Vein endothelial cell (primary cell): ENCODE measurements around a stretch of chr12.

DNA sequence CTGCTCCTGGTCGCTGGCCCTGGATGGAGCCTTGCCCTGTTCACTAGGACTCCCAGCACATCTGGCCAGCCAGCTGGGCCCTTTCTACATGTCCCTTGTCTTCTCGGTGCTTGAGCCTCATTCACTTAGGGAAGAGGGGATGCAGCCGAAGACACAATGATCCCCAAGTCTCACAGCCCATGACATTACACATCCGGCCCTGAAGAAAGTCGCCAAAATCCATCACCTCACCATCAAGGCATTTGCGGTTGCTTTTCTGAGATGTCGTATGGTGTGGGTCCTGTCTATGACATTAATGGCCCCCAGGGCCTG, 19.0 kb downstream of the TSPAN11 start:
- CAGE, long polyA plus RNA: no peak

GRCh38 chr12:31311316-31311757, 14.6 kb downstream of the SINHCAF start:
- CAGE, long polyA plus RNA: no peak

GRCh38 chr12:31323470-31324531, 2.1 kb downstream of the SINHCAF start:
- CAGE, long polyA plus RNA: start-site peak on the minus strand at chr12:31324100-31324214, 25 and 20 reads in 2 replicates

DNA sequence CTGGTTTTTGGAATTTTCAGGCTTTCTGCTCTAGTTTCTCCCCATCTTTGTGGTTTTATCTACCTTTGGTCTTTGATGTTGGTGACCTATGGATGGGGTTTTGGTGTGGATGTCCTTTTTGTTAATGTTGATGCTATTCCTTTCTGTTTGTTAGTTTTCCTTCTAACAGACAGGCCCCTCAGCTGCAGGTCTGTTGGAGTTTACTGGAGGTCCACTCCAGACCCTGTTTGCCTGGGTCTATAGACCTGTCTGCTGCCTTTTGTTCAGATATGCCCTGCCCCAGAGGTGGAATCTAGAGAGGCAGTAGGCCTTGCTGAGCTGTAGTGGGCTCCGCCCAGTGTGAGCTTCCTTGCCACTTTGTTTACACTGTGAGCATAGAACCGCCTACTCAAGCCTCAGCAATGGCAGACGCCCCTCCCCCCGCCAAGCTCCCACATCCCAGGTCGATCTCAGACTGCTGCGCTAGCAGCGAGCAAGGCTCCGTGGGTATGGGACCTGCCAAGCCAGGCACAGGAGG, 10.3 kb downstream of the AMN1 start:
- CAGE, long polyA plus RNA: no peak

DNA sequence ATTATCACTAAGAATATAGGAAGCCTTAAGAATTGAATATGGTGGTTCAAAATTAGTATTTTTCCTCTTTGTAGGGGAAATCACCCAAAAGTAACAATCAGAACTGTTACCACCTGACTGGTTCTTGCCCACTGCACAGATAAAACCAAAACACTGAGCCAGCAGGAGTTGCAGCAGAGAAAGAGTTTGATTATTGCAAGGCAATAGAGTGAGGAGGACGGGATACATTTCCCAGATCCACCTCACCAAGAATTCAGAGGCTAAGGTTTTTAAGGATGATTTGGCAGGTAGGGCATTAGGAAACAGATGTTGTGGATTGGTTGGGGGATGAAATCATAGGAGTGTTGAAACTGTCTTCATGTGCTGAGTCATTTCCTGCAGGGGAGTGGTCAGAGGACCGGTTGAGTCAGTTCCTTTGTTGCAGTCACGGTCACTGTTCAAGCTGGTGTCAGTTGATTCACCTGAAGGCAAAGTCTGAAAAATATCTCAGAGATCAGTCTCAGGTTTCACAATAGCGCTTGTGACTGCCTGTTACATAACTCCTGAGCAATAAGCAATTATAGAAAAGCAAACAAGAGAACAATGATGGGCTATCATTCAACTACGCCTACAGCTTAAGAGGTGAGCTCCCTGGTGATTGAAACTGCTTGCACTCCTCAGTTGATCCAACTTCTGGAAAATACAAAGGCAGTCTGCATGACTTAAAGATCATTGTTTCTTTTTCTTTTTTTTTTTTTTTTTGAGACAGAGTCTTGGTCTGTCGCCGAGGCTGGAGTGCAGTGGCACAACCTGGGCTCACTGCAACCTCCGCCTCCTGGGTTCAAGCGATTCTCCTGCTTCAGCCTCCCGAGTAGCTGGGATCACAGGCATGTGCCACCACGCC, 20.4 kb upstream of the AMN1 start:
- CAGE, long polyA plus RNA: no peak

DNA sequence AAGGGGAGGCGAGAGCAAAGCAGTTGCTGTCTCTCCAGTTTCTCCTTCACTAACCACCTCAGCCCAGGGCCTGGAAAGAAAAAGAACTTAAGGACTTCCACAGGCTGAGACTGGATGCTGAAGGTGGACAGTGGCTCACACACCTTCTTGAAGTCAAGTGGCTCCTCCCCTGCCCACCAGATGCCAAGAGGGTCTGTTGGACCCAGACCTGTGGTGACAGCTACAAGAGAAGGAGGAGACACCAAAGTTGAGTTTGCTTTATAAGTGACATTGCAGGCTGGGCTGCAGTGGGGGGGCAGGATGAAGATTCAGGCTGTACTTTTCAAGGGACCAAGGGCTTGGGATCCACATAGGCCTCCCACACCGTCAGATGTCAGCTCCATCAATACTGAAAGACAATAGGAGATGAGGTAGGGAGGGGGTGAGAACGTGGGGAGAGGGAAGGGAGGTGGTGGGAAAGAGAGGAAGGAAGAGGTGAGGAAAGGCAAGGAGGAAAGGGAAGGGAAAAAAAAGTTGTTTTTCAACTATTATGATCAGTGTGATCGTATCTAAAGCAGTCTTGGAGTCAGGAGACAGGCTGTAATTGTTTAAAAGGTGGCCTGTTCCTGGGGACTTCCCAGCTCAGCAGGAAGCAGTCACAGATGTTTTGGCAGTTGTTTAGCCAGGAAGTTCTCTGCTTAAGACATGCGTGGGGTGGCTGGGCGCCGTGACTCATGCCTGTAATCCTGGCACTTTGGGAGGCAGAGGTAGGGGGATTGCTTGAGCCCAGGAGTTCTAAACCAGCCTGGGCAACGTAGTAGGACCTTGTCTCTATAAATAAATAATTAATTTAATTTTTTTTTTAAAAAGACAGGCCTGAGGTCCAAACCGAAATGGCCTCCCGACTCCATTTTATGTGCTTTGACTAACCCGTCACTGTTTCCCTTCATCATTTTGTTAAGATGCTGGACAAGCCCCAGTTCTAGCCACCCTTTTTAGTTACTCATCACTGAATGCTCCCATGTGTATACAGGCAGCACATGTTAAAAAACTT, 83.1 kb upstream of the H3-5 start:
- CAGE, long polyA plus RNA: no peak

GRCh38 chr12:31964931-31965721, 5.9 kb downstream of the RESF1 start:
- CAGE, long polyA plus RNA: no peak

- CAGE, long polyA plus RNA: no peak
These were observed 93.6 kb upstream of the FGD4 start for GRCh38 chr12:32305599-32306250.

DNA sequence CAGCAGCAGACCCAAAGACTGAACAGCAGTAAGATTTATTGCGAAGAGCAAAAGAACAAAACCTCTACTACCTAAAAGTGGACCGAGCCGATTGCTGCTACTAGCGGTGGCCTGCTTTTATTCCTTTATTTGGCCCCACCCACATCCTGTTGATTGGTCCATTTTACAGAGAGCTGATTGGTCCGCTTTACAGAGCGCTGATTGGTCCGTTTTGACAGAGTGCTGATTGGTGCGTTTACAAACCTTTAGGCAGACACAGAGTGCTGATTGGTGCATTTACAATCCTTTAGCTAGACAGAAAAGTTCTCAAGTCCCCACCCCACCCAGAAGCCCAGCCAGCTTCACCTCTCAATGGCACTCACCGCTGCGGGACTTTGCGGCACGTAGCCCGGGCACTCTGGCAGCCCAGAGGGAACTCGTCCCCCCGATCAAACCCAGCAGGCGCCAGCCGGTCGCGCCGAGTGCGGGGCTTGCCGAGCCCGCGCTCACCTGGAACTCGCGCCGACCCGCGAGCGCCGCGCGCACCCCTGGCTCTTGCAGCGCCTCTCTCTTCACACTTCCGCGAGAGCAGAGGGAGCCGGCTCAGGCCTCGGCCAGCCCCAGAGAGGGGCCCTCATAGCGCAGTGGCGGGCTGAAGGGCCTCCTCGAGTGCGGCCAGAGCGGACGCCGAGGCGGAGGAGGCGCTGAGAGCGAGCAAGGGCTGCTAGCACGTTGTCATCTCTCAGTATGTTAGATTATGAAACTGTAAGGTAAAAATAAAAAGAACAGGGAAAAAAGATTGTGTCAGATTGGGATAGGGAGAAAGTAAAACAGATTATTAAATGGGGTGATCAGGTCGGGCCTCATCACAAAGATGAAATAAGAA, 8.6 kb upstream of the FGD4 start:
- CAGE, long polyA plus RNA: no peak

DNA sequence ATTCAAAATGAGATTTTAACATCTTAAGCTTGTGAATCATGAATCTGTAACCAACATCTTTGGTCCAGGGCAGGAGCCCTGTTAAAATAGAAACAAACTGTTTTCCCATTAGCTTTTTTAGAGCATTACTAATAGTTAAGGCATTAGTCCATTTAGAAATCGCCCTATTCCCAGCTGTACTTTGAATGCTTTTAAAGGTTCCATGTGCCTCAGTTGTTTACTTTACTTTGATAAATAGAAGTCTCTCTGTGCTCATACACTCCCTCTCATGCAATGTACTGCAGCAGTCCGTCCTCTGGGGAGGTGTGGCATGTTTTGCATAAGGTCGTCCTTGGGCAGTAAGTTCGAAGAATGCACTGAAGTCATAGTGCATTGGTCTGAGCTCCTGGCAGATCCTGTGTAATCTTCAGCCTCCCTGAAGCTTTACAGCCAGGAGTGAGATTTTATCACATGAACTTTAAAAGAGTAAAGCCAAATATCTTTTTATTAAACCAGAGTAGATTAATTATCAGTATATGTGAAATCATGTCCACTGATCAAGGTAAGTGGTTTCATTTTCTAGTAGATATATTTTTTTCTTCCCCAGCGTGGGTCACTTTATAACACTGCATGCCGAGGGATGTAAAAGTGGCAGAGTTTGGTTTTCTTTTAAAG, 134.7 kb downstream of the FGD4 start:
- CAGE, long polyA plus RNA: no peak

GRCh38 chr12:32821720-32821965, 65.9 kb upstream of the YARS2 start:
- CAGE, long polyA plus RNA: no peak

DNA sequence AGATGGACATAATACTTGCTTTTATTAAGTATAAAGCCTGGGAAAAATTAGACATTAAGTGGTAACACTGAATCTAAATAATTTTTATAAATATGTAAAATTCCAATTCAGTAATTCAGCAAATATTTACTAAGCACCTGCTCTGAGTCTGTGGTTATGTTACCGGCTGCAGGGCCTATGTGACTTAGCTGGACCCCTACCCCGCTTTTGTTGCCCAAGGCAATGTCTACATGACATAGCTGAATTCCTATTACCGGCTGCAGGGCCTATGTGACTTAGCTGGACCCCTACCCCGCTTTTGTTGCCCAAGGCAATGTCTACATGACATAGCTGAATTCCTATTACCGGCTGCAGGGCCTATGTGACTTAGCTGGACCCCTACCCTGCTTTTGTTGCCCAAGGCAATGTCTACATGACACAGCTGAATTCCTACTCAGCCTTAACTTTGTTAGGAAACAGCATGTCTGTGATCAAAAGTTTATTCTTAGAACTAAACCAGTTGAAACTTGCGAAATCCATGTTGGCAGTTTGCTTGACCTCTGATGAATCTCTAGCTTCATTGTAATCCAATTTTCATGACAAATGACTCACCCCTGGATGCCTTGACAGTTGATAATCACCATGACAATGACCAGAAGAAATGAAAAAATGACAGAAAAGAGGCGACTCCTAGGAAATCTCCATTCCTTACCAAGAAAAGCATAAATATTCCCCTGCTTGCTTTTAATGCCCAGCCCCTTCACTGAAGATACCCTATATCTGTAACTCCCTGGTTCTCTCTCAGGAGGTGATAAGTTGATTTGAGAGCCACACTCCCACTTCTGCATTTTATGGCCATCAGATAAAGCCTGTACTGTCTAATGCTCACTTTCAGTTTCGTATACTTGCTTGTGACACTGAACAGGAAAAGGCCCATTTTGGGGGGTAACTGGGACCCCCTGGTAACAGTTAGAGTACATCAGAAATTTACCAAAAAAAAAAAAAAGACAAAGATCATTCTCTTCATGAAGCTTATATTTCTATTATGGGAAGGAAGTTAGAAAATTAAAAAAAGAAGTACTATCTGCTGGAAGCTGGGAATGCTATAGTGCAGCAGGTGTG, 148.4 kb upstream of the SYT10 start:
- CAGE, long polyA plus RNA: no peak

DNA sequence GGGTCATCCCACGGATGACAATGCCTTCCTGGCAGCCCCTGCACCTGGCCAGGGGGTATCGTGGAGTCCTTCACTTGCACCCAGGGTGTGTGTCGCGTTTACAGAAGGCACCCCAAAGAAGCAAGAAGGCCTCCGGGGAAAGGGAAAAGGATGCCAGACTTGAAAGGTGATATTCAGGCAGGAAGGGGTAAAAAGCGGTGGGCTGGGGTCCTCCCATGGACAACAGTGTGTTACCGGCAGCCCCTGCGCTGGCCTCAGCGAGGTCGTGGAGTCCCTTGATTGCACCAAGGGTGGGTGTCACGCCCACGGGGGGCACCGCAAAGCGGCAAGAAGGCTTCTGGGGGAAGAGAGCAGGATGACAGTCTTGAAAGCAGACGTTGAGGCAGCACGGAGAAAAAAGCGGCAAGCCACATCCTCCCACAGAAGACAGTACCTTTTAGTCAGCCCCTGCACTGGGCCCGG, 162.6 kb upstream of the ALG10B start:
- CAGE, long polyA plus RNA: no peak

- CAGE, long polyA plus RNA: no peak
These were observed 102.9 kb downstream of the KIF21A start for GRCh38 chr12:39339935-39340470.

GRCh38 chr12:39341647-39342312, 101.1 kb downstream of the KIF21A start:
- CAGE, long polyA plus RNA: no peak

- CAGE, long polyA plus RNA: no peak
These were observed 826 bp upstream of the LRRK2 start for GRCh38 chr12:40223974-40224368.

DNA sequence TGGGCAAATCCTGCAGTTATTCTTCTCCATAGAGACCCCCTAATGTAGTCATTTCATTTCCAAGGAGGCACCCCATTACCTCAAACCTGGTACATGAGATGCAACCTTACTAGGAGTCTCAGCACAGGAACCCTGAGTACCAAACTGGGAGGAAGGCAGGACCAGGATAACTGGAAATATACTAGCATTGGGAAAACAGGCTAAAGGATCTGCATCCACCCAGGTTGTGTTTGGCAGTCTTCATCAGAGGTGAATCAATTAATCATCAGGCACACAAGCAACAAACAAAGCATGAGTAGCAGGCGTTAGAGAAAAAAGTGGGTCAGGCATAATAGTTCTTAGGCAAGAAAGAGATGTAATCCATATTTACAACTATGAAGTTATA, 103.7 kb downstream of the PDZRN4 start:
- CAGE, long polyA plus RNA: no peak

GRCh38 chr12:41485115-41485650, 297.1 kb downstream of the PDZRN4 start:
- CAGE, long polyA plus RNA: no peak

- CAGE, long polyA plus RNA: no peak
These were observed 105.8 kb downstream of the GXYLT1 start for GRCh38 chr12:42038934-42039300.

DNA sequence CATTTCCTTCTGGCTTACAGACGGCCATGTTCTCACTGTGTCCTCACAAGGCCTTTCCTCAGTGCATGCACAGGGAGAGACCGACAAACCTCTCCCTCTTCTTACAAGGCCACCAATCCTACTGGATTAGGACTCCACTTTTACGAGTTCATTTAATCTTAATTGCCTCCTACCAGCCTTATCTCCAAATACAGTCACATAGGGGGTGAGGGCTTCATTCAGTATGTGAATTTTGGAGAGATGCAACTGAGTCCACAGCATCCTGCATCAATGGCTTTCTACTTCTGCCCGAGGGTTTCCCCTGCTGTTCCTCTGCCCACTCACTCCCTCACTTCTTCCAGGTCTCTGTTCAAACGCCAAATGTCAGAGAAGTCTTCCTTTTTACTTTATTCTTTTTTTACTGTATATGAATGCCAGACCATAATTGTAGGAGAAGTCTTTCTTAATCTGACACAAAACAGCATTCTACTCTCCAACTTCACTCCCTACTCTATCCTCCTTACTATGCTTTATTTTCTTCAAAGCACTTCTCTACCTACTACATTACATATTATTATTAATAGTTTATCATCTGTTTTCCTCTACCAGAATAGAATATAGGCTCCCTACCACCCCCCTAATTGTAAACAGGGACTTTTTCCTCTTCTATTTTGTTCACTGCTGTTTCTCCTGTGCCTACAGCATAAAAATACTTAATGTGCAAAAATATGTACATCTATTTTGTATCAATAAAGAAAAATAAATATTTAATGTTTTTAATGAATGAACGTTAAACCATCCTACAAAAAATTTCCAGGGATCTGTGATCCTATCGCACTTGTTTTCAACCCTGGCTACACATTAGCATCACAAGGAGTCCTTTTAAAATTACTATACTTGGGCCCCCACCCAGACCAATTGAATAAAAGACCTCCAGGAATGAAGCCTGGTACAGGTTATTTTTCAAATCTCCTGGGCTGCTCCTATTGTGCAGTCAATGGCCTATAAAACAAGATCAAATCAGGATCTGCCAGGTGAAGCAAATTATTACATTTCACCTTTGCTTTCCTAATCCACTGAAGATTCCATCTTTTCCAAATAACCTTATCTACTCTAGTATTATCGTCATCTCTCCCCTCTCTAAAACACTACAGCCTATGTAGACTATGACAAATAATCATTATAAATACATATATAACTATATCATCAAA, 33.1 kb upstream of the GXYLT1 start:
- CAGE, long polyA plus RNA: no peak